ENCODE results near the genes C22orf15 and CABIN1.

- RAMPAGE, long total RNA = no peak
- RRBS = no CpG with 5 or more reads among the region's 3 CpGs
Observed at GRCh38 chr22:22720256-22720716, 75.9 kb downstream of the GGTLC2 start.

DNA sequence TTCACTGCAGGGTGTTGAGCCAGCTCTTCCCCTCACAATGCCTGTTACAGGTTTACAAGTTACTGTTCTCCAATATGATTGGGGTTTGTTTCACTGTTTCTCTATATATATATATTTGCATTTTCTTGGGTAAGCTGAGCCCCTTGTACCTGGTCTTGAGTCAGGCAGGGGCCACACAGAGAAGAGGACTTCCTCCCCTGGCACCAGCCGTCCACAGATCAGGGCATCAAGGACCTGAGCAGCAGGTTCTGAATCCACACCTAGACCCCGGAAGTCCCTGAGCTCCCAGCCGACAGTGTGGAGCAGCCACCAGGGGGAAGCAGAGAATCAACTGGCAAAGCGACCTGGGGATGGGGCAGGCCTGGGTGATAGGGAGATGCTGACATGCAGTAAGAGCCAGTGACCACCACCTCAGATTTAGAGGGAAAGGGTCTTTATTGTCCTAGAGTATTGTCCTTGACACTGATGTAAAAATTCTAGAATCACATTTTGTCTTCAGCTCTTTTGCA lies 109.1 kb downstream of the GGTLC2 start:
- RAMPAGE, long total RNA = no peak
- RRBS = no CpG with 5 or more reads among the region's 4 CpGs

DNA sequence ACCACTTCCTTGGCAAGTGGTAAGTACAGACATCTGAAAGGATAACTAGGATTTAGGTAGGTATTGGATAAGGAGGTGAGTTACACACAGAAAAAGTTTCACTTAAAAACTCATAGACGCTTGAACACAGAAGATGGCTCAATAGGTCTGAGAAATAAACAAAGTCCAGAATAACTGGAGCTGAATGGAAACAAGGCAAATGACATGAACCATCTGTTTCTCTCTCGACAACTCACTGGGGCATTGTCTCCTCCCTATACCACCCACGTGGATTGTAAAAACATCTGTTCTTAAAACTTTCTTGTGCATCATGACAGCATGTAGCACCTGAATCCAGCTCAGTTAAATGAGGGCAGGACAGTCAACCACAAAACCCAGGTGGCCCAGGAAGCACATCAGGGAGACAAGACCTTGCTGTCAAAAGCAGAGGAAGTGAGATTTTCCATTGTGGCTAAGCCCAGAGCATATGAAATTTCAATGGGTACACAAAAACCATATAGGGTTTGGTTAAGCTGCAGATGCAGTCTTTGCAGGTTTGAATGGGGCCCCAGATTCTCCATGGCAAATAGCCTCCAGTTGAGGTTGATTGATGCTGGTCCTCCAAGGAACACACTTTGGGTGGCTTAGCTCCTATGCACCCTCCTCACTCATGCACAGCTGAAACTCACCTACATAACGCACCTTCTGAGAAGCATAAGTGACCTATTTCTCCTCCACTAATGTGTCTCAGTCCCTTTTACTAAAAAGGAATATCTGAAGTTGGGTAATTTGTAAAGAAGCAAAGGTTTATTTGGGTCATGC lies 21.9 kb upstream of the IGLL5 start:
- RAMPAGE, long total RNA = no peak
- RRBS = no CpG with 5 or more reads among the region's 4 CpGs

DNA sequence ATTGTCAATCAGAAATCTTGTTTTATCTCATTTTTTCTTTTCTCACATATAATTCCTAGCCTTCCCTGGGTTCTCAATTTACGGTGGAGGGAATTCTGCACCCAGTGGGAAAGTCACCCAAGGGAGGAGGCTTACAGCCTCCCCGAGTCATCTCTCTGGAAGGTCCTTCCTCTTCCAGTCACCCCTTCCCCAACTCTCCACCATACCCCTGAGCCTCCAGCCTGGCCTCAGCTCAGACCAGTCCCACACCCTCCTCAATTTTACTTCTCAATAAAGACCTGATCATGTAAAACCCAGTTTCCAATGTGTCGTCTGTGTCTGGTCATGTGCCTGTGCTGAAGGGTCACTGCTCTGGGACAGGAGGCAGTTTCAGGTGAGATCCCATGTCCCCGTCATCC lies 19.2 kb downstream of the IGLL5 start:
- RAMPAGE, long total RNA = no peak
- RRBS = no CpG with 5 or more reads among the region's 4 CpGs

- RAMPAGE, long total RNA = no peak
- RRBS = no CpG with 5 or more reads among the region's 1 CpG
Observed at GRCh38 chr22:22927888-22928192, 40.2 kb downstream of the IGLL5 start.

GRCh38 chr22:23016283-23016620 lies 54.1 kb upstream of the GNAZ start:
- RAMPAGE, long total RNA = no peak
- RRBS = no CpG with 5 or more reads among the region's 13 CpGs

DNA sequence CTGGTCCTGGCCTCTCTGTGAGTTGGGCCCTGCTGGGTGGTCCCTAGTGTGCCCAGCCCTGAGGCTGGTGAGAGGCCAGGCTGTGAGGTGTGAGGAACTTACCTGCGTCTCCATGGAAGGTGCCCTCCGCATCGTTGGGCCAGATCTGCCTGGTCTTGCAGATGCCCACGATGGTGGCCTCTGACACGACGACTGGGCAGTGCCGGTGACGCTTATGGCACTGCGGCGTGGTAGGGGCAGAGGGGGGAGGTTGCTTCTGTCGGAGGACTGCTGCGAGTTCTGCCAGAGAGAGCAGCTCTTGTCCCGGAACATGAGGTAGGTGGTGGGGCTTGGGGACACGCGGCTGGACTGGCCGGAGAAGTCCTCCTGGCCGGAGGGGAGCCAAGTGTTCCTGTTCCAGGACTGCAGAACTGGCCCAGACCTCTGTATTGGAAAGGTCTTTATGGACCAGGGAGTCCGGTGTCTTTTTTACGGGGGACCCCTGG lies 451 bp upstream of the BCR start:
- RAMPAGE, long total RNA = no peak
- RRBS = 23% methylated on average over 11 of the region's 19 CpGs

GRCh38 chr22:23255103-23255517 lies 74.8 kb downstream of the BCR start:
- RAMPAGE, long total RNA = no peak
- RRBS = no CpG with 5 or more reads among the region's 8 CpGs

- RAMPAGE, long total RNA = no peak
- RRBS = 82% methylated on average over 7 of the region's 15 CpGs
Observed at GRCh38 chr22:23265103-23265534, 84.8 kb downstream of the BCR start.

GRCh38 chr22:23268804-23269950 lies 88.9 kb downstream of the BCR start:
- RAMPAGE, long total RNA = no peak
- RRBS = no CpG with 5 or more reads among the region's 24 CpGs

DNA sequence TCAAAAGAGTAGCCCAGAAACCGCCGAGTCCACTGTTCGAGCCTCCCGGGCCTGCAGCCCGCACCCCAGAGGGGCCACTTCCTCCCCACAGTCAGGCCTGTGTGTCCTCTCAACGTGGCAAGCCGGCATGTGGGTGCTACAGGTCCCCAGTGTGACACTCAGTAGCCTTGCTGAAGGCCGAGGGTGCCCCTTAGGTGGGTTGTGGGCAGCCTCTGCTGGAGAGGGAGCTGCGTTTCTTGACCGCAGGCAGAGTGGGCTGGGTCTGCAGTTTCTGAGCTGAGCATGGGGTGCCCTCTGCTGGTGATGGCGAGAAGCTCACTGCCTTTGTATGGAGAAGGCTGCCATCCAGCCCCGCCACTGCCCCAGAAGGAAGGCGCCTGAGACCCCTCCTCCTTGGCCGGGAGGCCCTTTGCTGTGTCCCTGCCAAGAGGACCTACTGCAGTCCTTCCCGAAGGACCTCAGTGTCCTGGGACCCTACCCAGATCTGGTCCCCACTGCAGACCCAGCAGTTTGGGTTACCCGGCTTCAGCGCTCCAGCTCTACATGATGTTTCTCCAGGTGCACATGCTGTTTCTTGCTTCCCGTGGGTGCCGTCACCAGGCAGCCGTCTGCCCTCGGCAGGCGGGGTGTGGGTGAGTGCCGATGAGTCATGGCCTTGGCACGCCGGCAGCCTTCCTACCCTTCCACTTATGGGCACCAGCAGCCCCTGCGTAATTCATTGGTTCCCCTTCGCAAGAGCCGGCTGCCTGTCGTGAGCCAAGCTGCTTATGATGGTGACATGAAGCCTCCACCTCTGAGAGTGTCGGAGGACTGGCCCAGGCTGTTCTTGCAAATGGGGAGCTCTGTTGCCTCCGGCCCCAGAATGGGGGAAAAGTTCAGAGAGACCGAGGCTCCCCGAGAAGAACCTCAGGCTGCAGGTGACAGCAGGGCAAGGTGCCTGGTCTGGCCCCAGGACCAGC lies 101.7 kb downstream of the BCR start:
- RAMPAGE, long total RNA = no peak
- RRBS = 60% methylated on average over 10 of the region's 33 CpGs

DNA sequence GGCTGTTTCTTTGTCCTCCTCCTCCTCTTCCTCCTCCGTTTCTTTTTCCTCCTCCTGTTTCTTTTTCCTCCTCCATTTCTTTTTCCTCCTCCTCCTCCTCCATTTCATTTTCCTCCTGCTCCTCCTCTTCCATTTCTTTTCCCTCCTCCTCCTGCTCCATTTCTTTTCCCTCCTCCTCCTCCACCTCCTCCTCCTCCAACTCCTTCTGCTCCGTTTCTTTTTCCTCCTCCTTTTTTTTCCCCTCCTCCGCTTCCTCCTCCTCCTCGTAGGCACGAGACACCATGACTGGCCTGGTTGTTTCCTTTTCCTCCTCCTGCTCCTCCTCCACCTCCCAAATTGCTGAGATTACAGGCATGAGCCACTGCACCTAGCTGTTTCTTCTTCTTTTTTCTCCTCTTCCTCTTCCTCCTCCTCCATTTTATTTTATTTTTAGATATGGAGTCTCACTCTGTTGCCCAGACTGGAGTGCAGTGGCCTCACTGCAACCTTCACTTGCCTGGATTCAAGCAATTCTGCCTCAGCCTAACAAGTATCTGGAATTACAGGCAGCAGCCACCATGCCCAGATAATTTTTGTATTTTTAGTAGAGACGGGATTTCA lies 25.7 kb upstream of the DRICH1 start:
- RAMPAGE, long total RNA = no peak
- RRBS = no CpG with 5 or more reads among the region's 6 CpGs

DNA sequence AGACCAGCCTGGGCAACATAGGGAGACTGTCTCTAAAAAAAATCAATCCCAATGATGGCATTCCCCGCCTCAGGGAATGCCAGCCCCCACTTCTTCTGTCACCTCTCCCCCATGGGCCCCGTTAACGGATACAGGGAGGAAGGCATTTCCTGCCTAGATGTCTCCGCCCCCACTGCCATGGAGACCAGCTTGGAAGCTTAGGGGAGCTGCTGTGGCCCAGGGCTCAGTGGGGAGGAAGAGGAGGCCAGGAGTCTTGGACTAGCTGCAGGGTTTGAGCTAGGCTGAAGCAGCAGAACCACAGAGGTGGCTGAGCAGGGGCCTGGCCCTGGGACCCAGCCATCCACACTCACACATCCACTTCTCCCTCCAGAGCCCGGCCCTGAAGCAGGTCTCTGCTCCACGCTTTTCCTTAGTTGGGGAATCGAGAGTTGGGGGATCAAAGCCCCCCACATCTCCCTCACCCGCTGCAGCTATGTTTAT lies at the start of gene C22orf15:
Gene C22orf15 (plus strand): TSS at position 156 of the 480 bp plus-strand sequence.
- RAMPAGE, long total RNA = no peak
- RRBS = no CpG with 5 or more reads among the region's 8 CpGs

DNA sequence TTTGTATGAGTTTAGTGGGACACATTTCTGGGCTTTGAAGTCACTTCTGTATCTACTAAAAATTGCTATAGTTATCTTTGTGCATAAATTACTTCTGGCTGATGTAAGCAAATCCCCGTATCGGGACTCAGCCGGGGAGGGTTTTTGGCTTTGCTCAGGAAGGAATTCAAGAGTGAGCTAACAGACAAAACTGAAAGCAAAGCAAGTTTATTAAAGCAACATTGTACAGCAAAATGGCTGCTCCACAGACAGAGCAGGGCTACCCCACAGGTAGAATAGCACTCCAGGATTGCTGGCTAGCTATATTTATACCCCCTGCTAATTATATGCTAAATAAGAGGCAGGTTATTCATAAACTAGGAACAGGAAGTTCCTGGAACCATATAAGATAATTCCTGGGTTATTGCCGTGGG lies 15.1 kb downstream of the MIF start:
- RAMPAGE, long total RNA = no peak
- RRBS = no CpG with 5 or more reads among the region's 4 CpGs

- RAMPAGE, long total RNA = start-site peak on the plus strand at chr22:24011340-24011446, 709 and 591 reads in 2 replicates
- RRBS = 1% methylated on average over 24 of the region's 72 CpGs
Observed at GRCh38 chr22:24011144-24012151, at the start of gene CABIN1. CABIN1 (plus strand) TSS chr22:24011304.

DNA sequence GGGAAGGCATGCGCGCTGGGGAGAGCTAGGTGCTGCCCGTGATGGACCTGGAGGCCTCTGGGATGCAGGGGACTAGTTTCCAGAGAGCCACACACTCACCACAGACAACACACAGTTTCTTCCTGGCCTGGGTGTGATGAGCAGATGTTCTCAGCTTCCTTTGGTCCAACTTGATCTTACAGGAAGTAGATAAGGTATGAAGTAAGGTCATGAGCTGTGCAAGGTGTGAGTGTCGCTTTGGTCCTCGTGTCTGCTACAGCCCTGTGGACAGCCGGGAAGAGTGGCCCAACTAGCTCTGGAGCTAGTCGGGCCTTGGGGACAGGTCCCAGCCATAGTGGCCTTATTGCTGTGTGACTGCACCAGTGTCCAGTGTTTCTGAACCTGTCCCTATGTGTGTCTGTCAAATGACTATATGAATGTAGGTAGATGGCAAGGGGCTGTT lies 27.2 kb upstream of the SUSD2 start:
- RAMPAGE, long total RNA = no peak
- RRBS = no CpG with 5 or more reads among the region's 7 CpGs

DNA sequence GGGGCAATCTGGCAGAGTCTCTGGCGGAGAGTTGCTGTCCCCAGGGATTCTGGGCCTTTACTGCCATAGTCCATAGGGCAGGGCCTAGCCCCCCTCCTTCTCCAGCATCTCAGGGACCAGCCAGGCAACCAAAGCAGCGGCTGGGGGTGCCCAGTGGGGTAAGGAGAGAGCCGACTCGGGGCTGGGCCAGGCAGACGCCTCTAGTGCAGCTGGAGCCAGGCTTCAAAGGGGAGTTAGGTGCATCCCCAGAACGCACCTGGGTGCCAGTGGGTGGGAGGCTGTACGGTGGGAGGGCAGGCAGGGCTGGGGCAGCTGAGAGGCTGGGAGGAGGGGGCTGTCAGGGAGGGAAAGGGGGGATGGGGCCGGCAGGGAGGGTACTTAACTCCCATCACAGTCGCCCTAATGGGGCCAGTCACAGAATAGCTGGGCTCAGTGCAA lies 2.6 kb upstream of the SUSD2 start:
- RAMPAGE, long total RNA = no peak
- RRBS = no CpG with 5 or more reads among the region's 9 CpGs

GRCh38 chr22:24183169-24183962 lies 2.1 kb downstream of the SUSD2 start:
- RAMPAGE, long total RNA = no peak
- RRBS = no CpG with 5 or more reads among the region's 26 CpGs

- RAMPAGE, long total RNA = no peak
- RRBS = 62% methylated on average over 3 of the region's 20 CpGs
Observed at GRCh38 chr22:24189031-24189752, 7.9 kb downstream of the SUSD2 start.

- RAMPAGE, long total RNA = no peak
Observed at GRCh38 chr22:24195755-24195990, 14.4 kb downstream of the SUSD2 start.